AG04450 (cell line): Measurements from ENCODE around the gene FSCB.

GRCh38 chr14:37246991-37247460, 49.3 kb downstream of the MIPOL1 start:
- CAGE, long polyA plus RNA, result no peak
- RRBS, result no CpG with 5 or more reads among the region's 1 CpG

- CAGE, long polyA plus RNA, result no peak
- RRBS, result no CpG with 5 or more reads among the region's 1 CpG
Measured at GRCh38 chr14:37563865-37564506, 31.1 kb downstream of the FOXA1 start.

DNA sequence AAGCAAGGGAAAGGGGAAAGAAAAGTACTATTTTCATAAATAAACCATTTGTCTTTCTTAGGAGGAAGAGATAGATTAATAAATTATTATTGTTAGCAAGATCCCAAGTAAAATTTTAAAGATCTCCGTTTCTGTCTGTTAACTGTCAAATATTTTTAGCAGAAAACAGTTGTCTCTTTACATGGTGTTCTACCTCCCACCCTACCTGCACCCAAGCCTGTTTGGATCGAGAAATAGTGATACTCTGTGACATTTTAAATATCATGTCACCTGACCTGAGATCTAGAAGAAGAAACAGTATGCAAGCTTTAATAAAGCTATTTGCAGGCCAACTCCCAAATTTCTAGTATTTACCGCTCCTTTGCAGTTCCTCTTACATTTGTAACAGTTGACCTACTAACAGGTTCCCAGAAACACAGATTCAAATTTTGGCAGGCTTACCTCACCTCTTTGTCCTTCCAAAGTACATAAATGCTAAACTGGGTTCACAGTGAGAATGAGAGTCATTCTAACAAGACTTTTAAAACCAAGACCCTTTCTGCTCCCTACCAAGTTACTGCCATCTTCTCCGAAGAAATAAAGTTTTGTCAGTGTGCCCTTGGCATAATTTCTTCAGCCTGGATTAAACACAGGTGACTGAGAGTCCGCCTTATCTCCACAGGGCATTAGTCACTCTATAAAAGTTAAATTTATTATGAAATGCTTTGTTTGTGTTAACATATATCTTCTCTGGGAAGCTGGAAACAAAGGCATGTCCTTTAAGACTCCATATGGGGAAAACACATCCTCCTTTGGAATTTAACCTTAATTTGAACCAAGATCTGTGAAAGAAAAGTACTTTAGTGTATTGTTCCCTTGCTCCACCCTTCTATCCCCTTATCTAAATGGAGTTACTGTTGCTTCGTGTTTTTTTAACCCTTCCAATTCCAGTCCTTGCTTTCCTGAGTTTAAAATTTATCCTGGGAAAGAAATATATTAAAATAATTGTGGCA, 28.3 kb downstream of the FOXA1 start:
- CAGE, long polyA plus RNA, result no peak
- RRBS, result no CpG with 5 or more reads among the region's 6 CpGs

GRCh38 chr14:37596448-37596826, 1.0 kb downstream of the TTC6 start:
- CAGE, long polyA plus RNA, result no peak
- RRBS, result no CpG with 5 or more reads among the region's 7 CpGs

- CAGE, long polyA plus RNA, result no peak
- RRBS, result no CpG with 5 or more reads among the region's 5 CpGs
Measured at GRCh38 chr14:38078297-38078937, 129.3 kb upstream of the SSTR1 start.

GRCh38 chr14:39180408-39180945, 5.4 kb downstream of the PNN start:
- CAGE, long polyA plus RNA, result start-site peak on the plus strand at chr14:39180513-39180772, 1,231 and 1,073 reads in 2 replicates
- RRBS, result no CpG with 5 or more reads among the region's 8 CpGs

- CAGE, long polyA plus RNA, result no peak
- RRBS, result no CpG with 5 or more reads among the region's 9 CpGs
Measured at GRCh38 chr14:39228816-39229616, 4.7 kb upstream of the MIA2 start.

DNA sequence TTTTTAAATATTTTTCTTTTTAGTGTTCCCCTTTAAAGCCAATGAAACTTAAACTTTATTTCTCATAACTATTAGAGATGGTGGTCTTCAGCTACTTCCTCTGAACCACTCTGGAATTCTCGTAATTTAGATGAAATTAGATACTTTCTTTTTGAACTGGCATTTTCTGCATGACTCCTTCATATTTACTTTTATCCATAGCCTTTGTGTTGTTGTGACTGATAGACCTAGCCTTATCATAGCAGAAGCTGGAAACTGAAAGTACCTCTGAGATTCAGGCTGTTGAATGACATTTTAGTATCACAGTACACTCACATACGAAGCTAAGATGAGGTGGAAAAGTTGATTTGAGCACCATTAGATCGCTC, 525.0 kb upstream of the FBXO33 start:
- CAGE, long polyA plus RNA, result no peak
- RRBS, result no CpG with 5 or more reads among the region's 3 CpGs

GRCh38 chr14:42651221-42651499, 1044.5 kb downstream of the LRFN5 start:
- CAGE, long polyA plus RNA, result no peak

GRCh38 chr14:44506995-44507592, at the start of gene FSCB:
FSCB (minus strand) TSS chr14:44507283.
- CAGE, long polyA plus RNA, result no peak
- RRBS, result no CpG with 5 or more reads among the region's 4 CpGs

- CAGE, long polyA plus RNA, result no peak
- RRBS, result no CpG with 5 or more reads among the region's 7 CpGs
Measured at GRCh38 chr14:44996105-44996949, 34.3 kb downstream of the TOGARAM1 start.

- CAGE, long polyA plus RNA, result no peak
- RRBS, result no CpG with 5 or more reads among the region's 48 CpGs
Measured at GRCh38 chr14:47626398-47627032, 48.9 kb downstream of the MDGA2 start.

DNA sequence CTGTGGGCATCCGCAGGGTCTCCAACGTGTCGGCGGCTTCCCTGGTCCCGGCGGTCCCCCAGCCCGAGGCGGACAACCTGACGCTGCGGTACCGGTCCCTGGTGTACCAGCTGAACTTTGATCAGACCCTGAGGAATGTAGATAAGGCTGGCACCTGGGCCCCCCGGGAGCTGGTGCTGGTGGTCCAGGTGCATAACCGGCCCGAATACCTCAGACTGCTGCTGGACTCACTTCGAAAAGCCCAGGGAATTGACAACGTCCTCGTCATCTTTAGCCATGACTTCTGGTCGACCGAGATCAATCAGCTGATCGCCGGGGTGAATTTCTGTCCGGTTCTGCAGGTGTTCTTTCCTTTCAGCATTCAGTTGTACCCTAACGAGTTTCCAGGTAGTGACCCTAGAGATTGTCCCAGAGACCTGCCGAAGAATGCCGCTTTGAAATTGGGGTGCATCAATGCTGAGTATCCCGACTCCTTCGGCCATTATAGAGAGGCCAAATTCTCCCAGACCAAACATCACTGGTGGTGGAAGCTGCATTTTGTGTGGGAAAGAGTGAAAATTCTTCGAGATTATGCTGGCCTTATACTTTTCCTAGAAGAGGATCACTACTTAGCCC, 958 bp downstream of the MGAT2 start:
- CAGE, long polyA plus RNA, result no peak
- RRBS, result 7% methylated on average over 17 of the region's 28 CpGs

DNA sequence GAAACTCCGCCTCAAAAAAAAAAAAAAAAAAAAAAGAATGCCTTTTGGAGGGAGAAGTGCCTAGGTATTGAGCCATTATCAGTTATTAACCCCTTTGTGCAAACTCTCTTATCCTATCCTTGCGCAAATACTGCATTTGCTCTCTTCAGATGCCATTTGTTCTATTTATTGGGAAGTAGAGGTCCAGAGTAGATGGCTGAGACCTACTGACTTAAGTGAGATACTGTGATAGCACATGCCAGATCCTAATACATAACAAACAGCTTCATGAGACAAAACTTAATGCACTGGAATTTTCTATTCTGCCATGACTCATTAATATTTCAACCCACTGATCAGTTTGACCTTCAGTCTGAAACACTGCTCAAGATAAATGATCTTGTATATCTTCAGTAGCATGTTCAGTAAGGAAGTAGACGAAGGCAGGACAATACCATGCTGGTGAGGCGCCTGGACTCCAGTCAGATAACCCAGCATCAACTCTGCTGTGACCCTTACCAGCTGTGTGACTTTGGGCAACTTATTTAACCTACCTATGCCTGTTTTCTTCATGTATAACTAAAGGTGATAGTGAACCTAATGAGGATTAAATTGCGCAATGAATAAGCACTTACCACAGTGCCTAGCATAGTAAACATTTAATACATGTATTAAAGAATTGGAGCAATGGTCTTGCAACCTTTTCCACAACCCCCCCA, 5.7 kb upstream of the DNAAF2 start:
- CAGE, long polyA plus RNA, result no peak
- RRBS, result no CpG with 5 or more reads among the region's 5 CpGs

GRCh38 chr14:49767848-49768096, 181 bp upstream of the KLHDC2 start:
- CAGE, long polyA plus RNA, result no peak
- RRBS, result 3% methylated on average over 15 of the region's 31 CpGs

GRCh38 chr14:49828969-49829314, 23.6 kb downstream of the NEMF start:
- CAGE, long polyA plus RNA, result no peak
- RRBS, result no CpG with 5 or more reads among the region's 1 CpG

- CAGE, long polyA plus RNA, result no peak
- RRBS, result 3% methylated on average over 3 of the region's 62 CpGs
Measured at GRCh38 chr14:49867563-49868738, 15.4 kb upstream of the NEMF start.

- CAGE, long polyA plus RNA, result no peak
- RRBS, result no CpG with 5 or more reads among the region's 4 CpGs
Measured at GRCh38 chr14:49970114-49970355, 77.2 kb downstream of the ARF6 start.

- CAGE, long polyA plus RNA, result no peak
- RRBS, result no CpG with 5 or more reads among the region's 9 CpGs
Measured at GRCh38 chr14:49970356-49971058, 77.6 kb downstream of the ARF6 start.

DNA sequence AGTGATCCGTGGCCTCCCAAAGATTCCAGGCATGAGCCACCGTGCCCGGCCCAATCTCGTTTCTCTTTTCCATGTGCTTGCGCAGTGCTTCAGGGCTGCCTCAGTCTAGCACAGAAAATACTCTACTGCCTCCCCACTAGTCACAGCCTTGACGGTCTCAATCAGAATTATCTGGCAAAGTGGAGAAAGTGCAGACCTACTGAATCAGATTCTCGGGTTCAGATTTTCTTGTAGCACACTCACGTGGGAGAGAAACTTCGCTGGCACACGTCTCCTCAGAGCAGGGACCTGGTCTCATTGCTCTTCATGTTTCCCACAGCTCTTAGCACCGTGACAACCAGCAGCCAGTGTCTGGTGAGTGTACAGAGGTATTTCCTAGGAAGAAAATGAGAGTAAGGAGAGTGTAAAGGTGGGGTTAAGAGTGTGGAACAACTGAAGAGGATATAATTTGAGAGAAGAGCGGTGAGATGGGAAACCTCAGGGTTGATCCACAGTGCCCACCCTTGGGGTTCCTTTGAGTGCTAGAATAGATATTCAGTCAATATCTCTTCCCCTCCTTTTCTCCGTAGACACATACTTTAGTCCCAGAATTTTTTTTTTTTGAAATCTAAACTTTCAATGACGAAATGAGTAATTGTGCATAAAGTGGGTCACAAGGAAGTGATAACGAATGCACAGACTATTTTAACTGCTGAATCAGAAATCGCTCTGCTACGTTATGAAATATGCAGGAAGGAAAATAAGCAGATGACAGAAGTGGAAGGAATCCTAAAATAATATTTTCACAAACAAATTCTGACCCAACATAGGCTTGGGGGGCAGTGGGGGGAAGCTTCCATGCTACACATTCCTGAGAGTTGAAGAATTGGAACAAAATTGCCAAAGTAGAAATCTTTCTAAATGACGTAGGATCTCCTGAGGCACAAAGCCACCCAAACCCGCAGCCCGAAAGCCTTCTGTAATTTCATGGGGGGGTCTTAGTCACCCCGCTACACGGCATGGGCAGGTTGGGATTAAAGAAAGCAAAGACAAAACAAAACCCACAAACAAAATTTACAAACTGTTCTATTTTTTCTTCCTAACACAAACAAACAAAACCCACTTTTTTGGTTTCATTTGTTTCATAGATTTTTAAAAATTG, 89.4 kb downstream of the ARF6 start:
- CAGE, long polyA plus RNA, result no peak
- RRBS, result no CpG with 5 or more reads among the region's 22 CpGs